Measurements from ENCODE around the genes FEM1B and ITGA11.

GRCh38 chr15:68277566-68277725, 99 bp upstream of the FEM1B start:
- RRBS = under 1% methylated on average over 3 of the region's 11 CpGs

GRCh38 chr15:68277726-68278786, at the start of gene FEM1B:
Gene FEM1B (plus strand): TSS chr15:68277745.
- RRBS = 2% methylated on average over 27 of the region's 110 CpGs

- RRBS = 3% methylated on average over 28 of the region's 70 CpGs
These were observed at the start of gene ITGA11 for GRCh38 chr15:68431503-68432557. Gene ITGA11 (minus strand): TSS chr15:68432163.

DNA sequence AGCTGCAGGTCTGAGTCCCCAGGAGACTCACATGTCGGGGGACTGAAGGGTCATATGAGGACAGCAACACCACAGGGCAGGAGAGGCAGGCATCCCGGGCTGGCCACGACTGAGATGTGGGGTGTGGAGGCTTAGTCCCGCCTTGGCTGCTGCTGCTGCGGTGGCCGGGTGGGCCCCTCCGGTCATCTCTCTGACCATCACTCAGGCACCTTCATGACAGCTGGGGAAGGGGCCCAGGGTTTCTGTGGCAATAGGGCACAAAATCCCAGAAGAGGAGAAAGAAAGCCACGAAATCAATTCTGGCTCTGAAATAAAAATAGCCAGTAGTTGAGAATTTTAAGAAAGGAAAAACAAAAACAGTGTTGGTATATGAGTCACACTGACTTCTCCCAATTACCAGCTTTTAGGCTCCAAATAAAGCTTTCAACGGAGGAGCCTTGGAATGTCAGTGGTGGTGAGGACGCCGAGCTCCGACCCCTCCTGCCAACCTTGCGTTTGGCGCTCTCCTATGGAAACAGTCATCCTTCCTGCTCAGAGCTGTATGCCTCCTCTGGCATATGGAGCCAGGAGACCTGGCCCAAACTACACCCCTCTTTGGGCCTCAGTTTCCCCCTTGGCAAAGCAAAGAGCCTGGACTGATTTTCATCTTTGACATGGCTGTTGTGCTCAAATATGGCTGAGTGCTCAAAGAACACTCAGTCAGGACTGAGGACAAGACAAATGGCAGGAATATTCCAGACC, 53.0 kb upstream of the ITGA11 start:
- RRBS = 16% methylated on average over 5 of the region's 14 CpGs

DNA sequence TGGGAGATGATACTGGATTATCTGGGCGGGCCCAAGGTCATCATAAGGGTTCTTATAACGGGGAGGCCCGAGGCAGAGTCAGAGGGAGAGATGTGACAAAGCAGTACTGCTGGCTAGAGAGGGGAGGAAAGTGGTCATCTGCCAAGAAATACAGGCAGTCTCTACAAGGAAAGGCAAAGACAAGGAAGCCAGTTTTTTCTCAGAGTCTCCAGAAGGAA, 66.2 kb upstream of the CORO2B start:
- RRBS = no CpG with 5 or more reads among the region's 3 CpGs

DNA sequence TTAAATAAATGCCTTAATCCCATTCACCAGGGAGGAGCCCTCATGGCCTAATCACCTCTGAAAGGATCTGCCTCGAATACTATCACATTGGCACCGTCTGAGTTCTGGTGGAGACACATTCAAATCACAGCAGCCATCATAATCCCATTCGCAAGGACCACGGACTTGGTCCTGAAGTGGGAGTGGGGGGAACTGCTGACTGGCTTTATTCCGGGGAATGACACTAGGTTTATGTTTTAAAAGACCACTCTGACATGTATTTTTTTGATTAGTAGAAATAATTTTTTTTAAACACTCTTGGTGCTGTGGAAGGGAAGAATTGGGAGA, 23.2 kb downstream of the CORO2B start:
- RRBS = no CpG with 5 or more reads among the region's 5 CpGs

DNA sequence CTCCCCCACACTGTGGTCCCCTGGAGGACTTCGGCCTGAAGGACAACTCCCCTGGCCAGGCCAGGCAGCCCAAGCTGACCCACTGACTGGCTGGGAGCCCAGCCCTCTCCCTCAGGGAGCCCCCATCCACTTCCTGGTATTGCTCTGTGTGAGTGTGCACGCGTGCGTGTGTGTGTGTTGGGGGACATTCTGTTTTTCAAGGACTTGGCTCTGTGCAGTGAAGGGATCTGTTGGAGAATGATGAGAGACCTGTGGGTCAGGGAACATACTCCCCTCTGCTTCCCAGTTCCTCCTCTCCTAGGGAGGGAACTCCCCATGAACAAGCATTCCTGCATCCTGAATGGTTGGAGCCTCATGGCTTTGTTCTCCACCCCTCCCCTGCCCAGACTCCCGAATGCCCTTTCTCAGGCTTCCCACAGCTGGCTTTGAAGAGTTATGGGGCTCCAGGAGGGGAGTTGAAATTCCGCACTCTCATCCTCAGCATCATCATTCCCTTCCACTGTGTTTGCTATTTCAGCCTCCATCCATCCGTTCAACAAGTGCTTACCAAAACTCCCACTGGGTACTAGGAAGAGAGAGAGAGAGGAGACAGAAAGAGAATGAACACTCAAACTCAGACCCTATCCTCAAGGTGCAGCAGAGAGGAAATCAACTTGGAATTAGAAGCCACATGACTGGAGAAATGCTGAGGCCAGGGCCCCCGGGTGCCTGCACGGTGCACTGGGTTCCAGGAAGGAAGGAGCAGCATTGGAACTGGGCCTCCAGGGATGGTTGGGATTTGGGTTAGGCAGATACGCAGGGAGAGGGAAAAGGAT, 29.8 kb downstream of the CORO2B start:
- RRBS = no CpG with 5 or more reads among the region's 10 CpGs

GRCh38 chr15:68725744-68726168, 94.9 kb downstream of the ANP32A start:
- RRBS = no CpG with 5 or more reads among the region's 14 CpGs

DNA sequence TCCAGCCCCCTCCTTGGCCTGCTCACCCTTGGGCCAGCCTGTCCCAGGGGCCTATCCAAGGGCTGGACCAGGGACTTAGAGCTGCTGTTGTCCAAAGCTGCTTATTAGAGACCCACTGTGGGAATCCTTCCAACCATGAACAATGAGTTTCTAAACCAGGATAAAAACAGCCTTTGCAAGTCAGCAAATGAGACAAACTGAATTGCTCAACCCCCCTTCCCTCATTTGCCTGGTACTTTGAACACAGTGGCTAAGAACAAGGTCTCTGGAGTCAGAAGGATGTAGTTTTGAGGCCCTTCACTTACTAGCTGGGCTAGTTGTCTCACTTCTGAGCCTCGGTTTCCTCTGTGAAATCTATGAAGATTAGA, 44.8 kb downstream of the ANP32A start:
- RRBS = no CpG with 5 or more reads among the region's 1 CpG

DNA sequence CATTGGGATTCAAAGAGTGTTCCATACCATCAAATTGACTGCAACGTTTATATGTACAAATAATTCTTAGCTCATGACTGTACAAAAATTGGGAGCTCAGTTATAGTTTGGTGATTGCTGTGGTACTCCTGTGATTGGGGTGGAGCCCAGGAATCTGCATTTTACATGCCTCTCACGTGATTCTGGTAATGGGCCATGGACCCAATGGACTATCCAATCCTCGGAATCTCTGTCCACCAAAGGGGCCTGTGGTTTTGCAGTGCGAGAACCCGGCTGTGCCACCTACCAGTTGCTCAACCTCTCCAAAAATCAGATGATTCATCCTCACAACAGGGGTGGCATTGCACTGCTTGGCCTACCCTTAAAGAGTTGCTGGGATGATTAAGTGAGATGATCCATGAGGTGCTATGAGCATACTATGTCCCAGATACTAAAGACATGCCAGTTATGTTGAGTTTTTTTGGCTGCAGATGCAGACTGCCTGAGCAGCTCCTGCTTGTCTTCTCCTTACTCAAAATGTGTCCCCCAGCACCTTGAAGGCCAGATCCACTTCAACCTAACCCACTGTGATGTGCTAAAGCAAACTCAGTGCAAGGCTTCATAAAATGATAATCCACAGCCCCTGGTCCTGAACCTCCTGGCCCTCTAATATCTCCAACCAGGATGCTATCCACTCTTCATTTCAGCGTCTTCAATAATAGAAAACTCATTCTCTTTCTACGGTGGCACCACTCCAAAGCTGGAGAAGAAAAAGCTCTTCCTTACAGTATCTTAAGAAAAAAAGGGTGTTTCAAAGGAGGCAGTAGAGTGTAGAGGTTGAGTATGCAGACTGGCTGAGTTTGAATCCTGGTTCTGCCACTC, 5.0 kb downstream of the ANP32A start:
- RRBS = no CpG with 5 or more reads among the region's 7 CpGs

DNA sequence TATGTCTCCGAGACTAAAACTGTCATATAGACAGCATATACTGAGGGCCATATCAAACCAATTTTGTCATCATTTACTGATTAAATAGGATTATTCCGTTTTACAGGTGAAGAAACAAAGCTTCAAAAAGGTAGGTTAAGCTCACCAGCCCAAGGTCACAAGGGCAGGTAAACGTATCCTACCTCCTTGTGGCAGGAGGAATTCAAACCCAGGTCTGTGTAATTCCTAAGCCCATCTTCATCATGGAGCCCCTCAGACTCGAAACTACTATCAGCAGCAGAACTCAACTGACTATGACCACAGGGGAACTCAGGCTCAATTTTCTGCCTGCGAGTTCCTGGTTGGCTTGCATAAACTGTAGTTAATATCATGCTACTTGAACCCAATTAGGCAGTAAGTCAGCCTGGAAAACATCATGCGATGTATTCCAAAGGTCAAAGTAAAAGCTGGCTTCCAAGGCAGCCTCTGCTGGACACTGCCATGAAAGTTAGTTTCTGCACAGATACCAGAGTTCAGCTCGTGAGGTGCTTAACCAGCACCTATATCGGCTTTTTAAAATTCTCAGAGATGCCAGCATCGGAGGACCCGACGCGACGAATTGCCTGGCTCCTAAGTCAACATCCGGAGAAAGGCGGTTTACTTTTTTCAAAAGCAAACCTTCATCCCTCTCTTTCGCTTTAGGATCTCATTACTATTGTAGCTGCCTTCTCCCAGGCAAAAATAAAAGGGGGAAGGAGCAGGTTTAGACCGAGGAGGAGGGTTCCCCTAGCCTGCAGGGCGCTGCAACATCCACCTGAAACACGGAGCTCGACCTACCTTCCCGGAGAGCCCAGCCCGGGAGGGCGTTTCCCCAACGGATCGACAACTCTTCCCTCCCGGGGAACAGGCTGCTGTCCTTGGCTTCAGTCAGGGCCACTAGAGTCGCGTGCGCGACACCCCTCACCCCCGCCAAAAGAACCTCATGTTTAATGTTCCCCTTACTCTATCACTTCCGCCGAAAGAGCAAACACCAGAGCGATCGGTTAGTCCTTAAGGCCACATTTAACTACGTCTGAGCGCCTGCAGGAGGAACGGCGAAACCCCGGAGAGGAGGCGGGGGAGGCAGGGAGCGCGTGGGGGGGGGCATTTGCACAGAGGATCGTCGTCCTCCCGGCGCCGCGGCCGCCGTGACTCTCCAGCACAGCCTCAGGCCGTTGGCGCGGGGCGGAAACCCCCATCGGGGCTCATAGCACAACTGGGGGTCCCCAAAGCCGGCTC, 3.7 kb downstream of the ANP32A start:
- RRBS = 2% methylated on average over 9 of the region's 57 CpGs

DNA sequence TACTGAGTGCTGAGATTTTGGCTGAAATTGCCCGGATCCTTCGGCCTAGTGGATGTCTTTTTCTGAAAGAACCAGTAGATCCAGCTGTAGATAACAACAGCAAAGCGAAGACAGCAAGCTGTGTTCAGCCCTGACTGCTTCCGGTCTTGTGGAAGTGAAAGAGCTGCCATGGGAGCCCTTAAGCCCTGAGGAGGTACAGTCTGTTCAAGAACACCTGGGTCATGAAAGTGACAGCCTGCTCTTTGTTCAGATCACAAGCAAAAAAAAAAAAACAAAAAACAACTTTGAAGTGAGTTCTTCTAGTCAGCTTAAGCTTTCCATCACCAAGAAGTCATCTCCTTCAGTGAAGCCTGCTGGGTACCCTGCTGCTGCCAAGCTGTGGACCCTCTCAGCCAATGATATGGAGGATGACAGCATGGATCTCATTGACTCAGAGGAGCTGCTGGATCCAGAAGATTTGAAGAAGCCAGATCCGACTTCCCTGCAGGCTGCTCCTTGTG, 13.4 kb upstream of the ANP32A start:
- RRBS = 36% methylated on average over 1 of the region's 5 CpGs

- RRBS = no CpG with 5 or more reads among the region's 3 CpGs
These were observed 7.9 kb upstream of the PAQR5 start for GRCh38 chr15:69290698-69291250.

DNA sequence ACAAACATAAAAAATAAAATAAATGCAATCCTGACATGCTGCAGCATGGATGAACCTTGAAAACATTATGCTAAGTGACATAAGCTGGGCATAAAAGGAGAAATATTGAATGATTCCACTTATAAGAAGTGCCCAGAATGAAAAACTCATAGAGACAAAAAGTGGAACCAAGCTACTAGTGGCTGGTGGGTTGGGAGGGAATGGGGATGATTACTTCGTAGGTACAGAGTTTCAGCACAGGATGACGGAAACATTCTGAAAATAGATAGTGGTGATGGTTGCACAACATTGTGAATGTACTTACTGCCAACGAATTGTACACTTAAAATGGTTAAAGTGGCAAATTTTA, 93.5 kb downstream of the RPLP1 start:
- RRBS = no CpG with 5 or more reads among the region's 3 CpGs

DNA sequence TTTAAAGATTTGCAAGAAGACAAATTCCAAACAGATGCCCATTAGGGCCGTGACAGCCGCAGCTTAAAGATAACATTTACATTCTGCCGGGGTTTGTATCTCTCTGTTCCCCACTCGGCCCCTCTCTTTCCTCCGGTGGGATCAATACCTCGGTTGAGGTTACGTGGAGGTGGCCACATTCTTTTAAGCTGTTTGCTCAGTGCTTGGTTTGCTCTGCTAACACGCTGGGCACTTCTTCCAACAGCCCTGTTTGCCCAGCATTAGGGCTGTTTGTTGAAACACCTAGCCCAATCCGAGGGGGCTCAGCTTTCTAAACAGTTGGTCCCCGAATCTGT, 108.6 kb downstream of the RPLP1 start:
- RRBS = 46% methylated on average over 2 of the region's 10 CpGs

GRCh38 chr15:69665379-69666156, 212.9 kb downstream of the RPLP1 start:
- RRBS = no CpG with 5 or more reads among the region's 14 CpGs

DNA sequence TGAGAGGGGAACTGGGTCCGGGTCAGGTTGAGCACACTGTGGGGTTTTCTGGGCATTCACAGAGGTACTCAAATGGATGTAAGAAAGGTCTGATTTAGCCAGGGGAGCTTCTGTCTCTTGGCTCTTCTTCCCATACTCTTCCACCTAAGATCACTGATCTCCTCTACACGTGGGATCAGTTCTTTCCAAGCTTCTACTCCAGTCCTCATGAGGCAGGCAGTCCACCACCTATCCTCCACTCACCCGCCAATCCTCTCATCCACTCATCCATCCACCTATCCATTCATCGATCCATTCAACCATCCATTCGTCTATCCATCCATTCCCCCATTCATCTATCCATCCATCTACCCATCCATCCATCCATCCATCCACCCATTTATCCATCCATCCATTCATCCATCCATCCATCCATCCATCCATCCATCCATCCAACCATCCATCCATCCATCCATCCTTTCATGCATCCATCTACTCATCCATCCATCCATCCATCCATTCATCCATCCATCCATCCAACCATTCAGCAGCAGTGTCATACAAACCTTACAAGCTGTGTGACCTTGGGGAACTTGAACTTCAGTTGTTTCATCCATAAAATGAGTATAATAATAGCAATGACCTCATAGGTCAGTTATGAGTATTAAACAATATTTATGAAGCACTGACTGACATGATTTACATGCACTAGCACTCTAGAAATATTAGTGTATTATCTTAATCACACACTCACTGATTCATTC, 55.1 kb downstream of the TLE3 start:
- RRBS = no CpG with 5 or more reads among the region's 5 CpGs

DNA sequence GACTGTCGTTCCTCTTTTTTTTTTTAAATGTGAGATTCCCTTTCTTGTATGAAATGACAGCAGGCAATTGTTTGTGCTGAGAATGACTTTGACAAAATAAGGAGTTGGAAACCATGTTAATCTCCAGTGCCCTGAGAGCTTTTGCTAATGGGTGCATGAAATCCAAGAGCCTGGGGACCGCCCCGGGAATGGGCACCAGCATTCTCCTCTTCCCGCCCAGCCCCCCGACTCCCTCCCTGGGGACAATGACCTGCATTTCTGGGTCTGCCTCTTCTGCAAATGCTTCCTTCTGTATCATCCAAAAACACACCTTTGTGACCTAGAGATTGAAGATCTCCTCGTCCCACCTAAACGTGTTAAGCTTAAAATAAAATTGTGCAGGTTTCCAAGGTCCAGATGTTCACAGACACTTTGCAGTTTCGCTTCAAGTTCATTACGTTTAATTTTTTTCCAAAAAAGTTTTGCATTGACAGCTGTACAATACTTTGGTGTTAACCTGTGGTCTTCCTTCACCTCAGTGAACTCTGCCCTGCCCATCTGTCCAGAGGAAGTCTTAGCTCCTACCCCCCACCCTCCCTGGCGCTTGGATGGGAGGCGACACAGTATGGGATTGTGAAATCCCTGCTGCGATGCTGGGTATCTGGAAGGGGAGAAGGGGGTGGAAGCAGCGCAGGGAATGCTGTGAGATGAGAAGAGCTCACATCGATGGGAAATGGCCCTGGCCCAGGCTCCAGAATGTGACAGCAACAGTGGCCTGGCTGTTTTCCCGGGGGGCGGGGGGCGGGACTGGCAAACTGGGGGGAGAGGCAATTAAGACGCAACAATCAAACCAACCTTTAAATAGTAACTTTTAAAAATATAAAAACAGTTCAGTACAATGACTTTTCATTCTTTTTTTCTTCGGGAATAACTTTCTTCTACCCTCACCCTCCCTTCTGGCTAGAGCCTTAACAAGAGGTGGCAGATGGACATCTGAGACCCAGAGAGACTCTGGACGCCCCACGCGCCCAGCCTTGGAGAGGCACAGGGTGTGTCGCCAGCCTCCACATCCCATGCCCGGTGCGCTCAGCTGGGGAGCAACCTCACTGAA, 50.0 kb downstream of the TLE3 start:
- RRBS = no CpG with 5 or more reads among the region's 25 CpGs

GRCh38 chr15:70078561-70079667, 18.8 kb downstream of the TLE3 start:
- RRBS = no CpG with 5 or more reads among the region's 17 CpGs